Metastatic Breast Carcinoma in the Ovary (tissue), 3 donors: ENCODE data around the genes H1-7, CCNT1 and PRKAG1.

- PRO-cap, 3 experiments: no peak in any of the 3 experiments
These were observed 114.4 kb downstream of the RPAP3 start for GRCh38 chr12:47591542-47591799.

GRCh38 chr12:47597143-47597342 is 108.8 kb downstream of the RPAP3 start:
- PRO-cap, 3 experiments: no peak in any of the 3 experiments

DNA sequence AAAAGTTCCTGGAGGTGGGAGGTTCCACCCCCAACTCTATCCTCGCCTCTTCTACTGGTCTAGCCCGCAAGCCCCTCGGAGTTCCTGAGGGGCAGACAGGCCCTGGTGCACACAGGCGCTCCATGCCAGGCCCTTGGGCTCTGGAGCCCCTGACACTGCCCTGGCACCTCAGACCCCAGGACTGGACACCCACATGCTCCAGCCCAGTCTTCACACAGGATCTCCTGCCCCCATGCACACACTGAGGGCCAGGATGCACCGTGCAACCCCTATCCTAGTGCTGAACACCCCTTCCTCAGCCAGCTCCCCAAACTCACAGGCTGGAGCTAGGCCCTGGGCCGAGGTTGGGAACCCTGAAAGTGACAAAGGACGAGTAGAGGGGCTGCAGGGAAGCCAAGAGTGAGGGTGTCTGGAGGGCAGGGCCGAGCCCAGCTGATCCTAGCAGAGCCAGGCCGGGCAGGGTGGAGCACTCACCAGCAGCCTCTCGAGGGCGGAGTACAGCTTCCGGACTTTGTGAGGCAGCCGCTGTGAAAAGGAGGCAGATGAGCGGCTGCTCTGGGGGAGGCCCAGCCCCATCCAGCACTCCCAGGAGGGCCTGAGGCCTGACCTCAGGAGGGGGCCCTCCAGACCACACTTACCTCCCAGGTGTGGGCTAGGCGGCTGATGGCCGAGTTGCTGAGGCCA is 14.5 kb upstream of the ENDOU start:
- PRO-cap, 3 experiments: no peak in any of the 3 experiments

DNA sequence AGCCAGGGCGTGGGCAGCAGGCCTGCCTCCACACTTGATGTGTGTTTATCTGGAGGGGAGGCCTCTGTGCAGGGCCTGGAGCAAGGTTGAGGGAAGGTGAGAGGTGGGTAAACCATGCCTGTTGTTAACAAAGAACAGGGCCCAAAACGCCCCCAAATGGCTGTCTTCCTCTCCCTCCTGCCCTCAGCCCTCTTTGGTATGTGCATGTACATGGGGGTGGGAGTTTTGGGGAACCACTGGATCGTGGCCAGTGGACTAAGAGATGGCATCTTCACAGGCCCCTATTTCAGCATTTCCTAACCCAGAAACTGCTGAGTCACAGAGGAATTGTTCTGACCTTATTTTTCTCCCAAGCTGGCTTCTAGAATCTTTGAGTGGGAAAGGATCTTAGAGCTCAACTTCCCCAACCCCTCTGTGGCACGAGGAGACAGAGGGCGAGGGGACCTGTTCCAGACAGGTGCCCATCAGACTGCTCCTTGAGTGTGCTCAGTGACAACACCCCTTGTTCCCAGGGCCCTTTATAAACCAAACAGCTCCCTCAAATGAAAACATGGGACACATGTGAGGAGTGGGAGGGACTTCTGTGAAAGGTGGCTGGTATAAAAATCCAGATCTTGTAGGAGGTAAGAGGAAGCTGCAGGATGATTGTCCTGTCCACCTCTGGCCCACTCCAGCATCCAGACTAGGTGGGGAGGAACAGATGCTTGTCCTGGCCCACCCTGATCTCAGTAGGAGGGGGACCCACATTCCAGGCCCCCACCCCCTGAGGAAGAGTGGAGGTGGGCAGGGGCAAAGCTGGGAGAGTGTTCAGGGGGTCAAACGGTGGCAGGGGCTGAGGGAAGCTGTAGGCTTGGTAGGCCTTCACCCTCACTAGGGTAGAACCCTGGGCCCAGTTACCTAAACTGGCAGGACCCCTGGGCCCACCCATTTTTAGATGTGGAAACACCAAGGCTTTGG is 3.8 kb downstream of the SLC48A1 start:
- PRO-cap, 3 experiments: no peak in any of the 3 experiments

GRCh38 chr12:47801108-47801959 is 18.4 kb downstream of the HDAC7 start:
- PRO-cap, 3 experiments: peak in 3 of 3 experiments; most common plus-strand start chr12:47801531 (in 3); most common minus-strand start chr12:47801230 (in 1)

GRCh38 chr12:47825026-47825843 is 5.5 kb upstream of the HDAC7 start:
- PRO-cap, 3 experiments: no peak in any of the 3 experiments

DNA sequence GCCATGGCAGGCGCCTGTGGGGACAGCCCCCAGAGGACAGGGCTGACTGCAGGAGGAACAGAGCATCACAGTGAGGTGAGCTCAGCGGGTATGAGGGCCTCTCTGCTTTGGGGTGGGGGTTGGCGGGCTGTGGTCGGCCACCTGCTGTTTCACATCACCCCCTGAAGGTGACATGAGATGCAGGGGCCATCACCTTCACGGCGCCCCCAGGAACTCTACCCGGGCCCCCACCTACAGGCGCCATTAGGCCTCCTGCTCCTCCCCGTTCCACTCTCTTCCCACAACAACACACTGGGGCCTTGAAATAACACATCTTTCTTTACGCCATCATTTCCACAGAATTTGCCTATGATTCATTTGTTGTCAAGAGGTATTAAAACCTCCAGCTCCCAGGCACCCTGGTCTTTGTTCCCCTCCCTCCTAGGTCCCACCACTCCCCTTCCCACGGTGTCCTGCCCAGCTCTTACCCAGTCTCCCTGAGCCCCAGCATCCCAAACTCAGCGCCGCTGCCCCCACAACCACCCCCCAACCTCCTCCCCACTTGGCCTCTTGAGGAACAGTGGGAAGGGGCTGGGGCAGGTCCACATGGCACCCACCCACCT is 12.7 kb upstream of the HDAC7 start:
- PRO-cap, 3 experiments: no peak in any of the 3 experiments

- PRO-cap, 3 experiments: no peak in any of the 3 experiments
These were observed 24.8 kb upstream of the HDAC7 start for GRCh38 chr12:47844224-47845153.

DNA sequence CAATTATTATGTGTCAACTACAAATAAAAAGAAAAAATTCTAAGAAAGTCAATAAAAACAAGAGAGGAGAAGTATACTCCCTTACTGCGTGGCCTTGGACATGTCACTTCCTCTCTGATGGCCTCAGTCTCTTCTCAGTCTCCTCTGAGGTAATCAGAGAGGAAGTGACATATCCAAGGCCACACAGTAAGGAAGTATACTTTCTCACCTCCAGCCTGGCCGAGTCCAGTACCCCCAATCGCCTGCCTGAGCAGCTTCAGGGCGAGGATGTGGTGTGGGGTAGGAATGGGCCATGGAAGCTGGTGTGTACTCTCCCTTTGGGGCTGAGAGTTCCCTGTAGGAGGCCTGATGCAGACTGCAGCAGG is 15.8 kb downstream of the VDR start:
- PRO-cap, 3 experiments: no peak in any of the 3 experiments

- PRO-cap, 3 experiments: no peak in any of the 3 experiments
These were observed 13.7 kb upstream of the TMEM106C start for GRCh38 chr12:47949477-47950310.

DNA sequence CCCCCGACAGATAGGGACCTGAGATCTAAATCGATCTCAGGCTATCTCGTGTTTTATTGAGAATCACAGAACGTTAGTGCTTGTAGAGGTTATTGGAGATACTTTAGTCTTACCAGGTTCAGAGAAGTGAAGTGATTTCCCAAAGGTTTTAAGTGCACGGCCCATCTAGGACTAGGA is 473 bp upstream of the SENP1 start:
- PRO-cap, 3 experiments: no peak in any of the 3 experiments

DNA sequence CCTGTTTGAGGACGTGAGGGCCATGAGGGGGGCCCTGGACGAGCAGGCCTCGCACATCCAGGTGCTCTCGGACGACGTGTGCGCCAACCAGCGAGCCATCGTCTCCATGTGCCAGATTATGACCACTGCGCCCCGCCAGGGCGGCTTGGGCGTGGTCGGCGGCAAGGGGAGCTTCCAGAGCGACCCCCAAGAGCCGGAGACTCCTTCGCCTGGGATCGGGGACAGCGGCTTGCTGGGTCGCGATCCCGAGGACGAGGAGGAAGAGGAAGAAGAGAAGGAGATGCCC is 780 bp downstream of the CCDC184 start:
- PRO-cap, 3 experiments: no peak in any of the 3 experiments

DNA sequence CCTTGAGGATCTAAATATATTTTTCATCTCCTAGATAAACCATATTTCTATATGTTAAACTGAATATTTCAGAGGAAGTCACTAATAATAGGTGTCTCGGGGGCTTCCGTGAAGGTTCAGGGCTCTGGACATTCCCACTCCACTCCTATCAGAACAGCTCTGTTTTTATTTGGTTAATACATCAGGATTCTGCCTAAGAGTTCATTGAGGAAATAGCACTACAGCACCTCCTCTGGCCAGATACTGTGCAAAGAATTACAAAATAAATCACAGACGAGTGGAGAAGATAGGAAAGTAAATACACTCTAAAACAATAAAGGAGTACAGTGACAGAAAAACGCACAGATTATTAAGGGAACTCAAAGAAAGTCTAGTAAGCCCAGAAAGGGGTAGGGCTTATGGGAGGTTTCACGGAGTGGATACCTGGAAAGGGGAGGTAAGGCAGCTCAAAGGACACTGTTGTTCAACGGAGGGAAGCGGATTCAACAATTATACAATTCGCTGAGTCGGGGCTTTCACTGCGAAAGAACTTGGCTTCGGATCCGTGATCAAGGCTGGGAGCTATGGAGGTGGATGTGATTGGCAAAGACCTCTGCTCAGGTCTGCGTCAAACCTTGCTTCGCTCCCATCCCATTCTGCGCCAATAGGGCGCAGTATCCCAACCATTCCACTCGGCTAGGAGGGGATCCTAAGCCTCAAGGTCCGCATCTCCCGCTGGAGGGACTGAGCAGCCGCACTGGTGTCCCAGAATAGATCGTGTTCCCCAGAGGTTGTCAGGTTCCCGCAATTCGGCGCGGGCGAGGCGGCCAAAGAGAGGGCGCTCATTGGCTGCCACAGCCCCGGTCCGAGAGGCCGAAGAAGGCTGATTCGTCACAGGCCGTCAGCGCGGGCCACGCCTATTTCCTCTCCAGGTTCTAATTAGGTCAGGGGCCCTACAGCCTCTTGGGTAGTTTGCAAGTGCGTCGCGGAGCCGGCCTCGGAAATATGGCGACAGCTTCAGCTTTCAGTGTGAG is 5.4 kb downstream of the OR10AD1 start:
- PRO-cap, 3 experiments: peak in 3 of 3 experiments; most common plus-strand start position 949 of the sequence (in 3); most common minus-strand start position 725 of the sequence (in 2)

DNA sequence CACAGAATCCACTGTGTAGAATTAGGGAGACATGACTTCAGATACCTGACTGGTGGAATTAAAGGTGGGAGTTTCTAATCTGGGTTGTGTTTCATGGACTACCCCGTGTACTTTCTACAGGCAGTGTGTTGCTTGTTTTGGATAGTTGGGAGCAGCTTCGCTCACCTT is at the start of gene H1-7:
Gene H1-7 (plus strand): TSS at position 168 of the 168 bp plus-strand sequence.
- PRO-cap, 3 experiments: no peak in any of the 3 experiments

GRCh38 chr12:48651542-48651992 is 30.5 kb downstream of the KANSL2 start:
- PRO-cap, 3 experiments: peak in 1 of 3 experiments; most common minus-strand start chr12:48651723 (in 1)

DNA sequence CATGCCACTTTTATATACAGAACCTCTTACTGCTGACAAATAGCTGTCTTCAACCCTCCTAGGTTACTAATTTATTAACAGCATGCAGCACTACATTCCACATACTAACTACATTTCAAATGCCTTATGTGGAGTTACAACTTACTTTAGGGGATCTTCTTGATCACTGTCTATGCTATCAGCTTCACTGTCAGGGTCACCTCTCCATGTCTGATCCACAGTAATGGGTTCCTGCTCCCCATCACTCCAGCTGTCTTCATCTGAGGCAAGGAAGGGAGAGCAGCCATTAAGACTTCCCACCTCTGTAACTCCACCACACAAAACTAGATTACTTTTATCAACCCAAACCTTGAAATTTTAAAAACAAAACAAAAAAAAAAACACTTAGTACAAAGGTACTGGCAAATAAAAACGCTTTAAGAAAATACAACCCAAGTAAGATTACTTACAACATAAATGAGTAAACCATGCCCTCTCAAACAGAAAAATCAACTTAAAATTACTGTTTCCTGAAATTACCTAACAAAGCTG is 3.1 kb downstream of the KANSL2 start:
- PRO-cap, 3 experiments: no peak in any of the 3 experiments

- PRO-cap, 3 experiments: peak in 3 of 3 experiments; most common plus-strand start chr12:48717008 (in 3); most common minus-strand start chr12:48716730 (in 2)
These were observed at the start of gene CCNT1 for GRCh38 chr12:48716041-48717311. Gene CCNT1, minus strand, starts transcription at chr12:48716707.

DNA sequence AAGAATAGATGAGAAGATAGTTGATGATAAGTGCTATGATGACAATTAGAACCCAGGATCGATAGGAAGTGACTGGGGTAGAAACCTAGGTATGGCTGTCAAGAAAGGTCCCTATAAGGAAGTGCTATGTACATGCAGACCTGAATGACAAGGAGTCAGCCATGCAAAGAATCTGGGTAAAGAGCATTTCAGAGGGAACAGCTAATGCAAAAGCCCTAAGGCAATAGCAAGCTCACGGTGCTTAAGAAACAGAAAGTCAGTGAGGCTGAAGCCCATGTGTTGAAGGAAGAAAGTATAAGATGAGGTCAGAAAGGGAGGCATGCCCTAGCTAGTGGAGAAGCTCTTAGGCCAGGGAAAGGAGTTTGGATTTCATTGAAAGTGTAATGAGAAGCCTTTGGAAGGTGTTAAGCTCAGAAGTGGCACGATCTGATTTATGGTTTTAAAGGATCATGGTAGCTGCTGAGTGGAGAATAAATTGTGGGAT is 6.0 kb upstream of the ADCY6 start:
- PRO-cap, 3 experiments: peak in 3 of 3 experiments; most common plus-strand start position 297 of the sequence (in 3); most common minus-strand start position 142 of the sequence (in 1)

DNA sequence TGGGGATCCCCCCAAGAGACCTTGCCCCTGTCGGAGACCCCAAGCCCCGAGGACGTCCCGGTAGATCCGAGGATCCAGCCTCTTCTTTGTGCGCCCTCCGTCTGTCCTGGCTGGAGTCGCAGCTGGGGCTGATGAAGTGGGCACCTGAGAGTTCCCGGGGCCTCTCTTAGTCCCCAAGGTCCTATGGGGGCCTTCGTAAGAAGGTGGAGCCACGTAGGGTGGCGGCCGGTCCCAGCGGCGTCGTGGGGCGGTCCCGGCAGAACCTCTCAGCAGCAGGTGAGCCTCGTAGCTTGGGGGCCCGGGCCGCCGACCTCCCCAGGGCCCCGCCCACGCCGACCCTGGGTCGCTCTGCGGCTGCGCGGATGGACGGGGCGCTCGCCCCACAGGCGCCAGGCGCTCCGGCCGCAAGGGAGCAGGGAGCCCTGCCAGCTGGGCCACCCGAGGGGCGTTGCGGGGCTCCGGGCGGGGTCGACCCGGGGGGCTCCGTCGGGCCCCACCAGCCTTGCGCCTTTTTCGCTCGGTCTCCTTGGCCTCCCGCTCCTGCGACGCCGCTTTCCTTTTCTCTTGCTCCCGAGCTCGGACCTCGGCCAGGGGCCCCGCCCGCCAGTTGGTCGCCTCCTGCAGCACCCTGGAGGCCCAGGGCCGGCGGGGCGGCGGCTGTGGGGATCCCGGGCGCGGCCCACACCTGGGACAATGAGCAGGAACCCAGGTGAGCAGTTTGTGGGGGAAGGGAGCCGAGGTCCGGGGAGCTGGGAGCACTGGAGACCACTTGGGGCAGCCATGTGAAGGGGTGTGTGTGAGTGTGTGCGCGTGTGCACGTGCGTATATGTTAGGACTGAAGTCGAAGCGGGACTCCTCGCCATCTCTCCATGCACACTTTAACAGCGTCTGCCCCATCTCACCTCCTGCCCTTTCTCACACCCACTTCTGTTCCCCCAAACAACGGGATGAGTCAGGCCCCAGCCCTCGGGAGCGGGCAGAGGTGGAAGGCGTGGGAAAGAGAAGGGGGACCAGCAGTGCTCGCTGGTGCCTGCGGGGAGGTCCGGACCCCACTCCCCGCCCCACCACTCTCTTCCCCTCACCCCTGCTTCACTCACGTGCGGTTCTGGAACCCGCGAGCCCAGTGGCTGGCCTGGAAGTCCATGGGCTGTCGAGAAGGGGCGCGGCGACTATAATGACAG is 803 bp downstream of the DDN start:
- PRO-cap, 3 experiments: peak in 2 of 3 experiments; most common plus-strand start position 383 of the sequence (in 2)

- PRO-cap, 3 experiments: peak in 3 of 3 experiments; most common plus-strand start chr12:49018851 (in 3); most common minus-strand start chr12:49018741 (in 3)
These were observed at the start of gene PRKAG1 for GRCh38 chr12:49018340-49019098. Gene PRKAG1, minus strand, starts transcription at chr12:49018776.